Gastroesophageal sphincter (tissue), 4 donors: ENCODE measurements around the genes PTGDS, CYSRT1 and TOR4A.

- PRO-cap = bidirectional peak, plus-strand start at chr9:136902717, minus-strand start at chr9:136902599
- RAMPAGE, long total RNA, 4 experiments = no peak in any of the 4 experiments
These were observed 16.1 kb downstream of the TRAF2 start for GRCh38 chr9:136902368-136902947.

GRCh38 chr9:136939413-136939702, 5.2 kb downstream of the FBXW5 start:
- PRO-cap = unidirectional peak, minus-strand start at chr9:136939616
- RAMPAGE, long total RNA, 4 experiments = no peak in any of the 4 experiments

- PRO-cap = unidirectional peak, plus-strand start at chr9:136977807
- RAMPAGE, long total RNA, 4 experiments = start-site peak on the plus strand in 4 of 4 experiments, at chr9:136977504-136977574 at its widest, 11 to 80 reads per replicate
These were observed at the start of gene PTGDS for GRCh38 chr9:136977116-136977915. Gene PTGDS (plus strand): TSS chr9:136977504.

DNA sequence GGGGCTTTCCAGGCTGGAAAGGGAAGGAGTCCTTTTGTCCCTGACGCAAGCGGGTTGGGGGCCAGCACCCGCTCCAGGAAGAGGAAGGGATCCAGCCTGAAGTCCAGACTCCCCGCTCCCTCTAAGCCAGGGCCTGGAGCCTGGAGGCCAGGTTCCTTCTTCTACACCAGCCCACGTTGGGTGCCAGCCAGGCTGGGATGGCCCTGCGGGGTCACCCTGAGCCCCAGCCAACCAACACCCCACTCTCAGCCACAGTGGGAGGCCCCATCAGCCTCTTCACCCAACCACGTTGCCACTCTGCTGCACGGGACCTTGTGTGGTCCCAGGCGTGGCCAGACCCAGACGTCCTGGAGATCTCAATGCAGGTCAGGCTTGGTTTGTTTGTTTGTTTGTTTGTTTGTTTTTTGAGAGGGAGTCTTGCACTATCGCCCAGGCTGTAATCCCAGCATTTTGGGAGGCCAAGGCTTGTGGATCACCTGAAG, 1.0 kb upstream of the FUT7 start:
- PRO-cap = bidirectional peak, plus-strand start at position 341 of the sequence, minus-strand start at position 185 of the sequence
- RAMPAGE, long total RNA, 4 experiments = start-site peak on the plus strand in 1 of 4 experiments, centred at position 325 of the sequence, 7 reads per replicate

DNA sequence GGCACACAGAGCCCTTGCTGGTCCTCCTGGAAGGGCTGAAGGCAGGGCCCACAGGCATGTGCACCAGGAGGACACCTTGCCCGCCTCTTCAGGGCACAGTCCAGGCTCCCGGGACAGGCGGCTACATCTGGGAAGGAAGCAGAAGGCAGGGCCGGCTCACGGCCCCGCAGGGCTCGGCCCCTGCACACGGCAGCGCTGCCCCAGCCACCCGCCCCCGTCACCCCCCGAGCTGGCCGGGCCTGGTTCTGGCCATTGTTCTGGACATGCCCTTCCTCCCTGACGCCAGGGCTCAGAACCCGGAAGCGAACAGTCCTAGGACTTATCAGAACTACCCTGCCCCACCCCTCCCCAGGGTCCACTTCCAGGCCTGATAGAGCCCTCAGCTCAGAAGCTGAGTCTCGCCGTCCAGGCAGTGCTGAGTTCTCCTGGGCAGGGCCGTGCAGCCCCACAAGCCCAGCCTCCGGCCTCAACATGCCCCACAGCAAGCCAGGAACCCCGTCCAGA, 3.0 kb downstream of the NPDC1 start:
- PRO-cap = bidirectional peak, plus-strand start at position 402 of the sequence, minus-strand start at position 129 of the sequence
- RAMPAGE, long total RNA, 4 experiments = no peak in any of the 4 experiments

DNA sequence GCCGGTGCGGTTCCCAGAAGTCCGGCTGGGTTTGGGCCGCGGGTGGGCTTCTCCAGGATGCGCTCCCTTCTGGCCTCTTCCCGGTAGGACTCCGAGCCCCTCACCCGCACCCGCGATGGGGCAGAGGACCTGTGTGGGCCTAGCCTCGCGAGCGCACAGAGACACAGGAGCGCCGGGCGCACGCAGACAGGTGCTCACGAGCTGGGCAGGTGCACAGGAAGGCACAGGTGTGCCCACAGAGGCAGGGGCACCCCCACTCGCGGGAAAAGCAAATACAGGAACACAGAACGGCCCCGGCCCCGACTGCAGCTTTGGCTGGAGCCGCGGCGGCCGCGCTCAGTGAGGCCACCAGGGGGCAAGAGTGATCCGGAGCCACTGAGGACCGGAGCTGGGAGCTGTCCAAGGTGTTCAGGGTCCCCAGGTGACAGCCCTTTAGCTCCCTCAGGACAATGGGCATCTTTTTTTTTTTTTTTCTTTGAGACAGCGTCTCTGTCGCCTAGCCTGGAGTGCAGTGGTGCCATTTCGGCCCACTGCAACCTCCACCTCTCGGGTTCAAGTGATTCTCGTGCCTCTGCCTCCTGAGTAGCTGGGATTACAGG, 477 bp upstream of the NPDC1 start:
- PRO-cap = no peak
- RAMPAGE, long total RNA, 4 experiments = no peak in any of the 4 experiments

DNA sequence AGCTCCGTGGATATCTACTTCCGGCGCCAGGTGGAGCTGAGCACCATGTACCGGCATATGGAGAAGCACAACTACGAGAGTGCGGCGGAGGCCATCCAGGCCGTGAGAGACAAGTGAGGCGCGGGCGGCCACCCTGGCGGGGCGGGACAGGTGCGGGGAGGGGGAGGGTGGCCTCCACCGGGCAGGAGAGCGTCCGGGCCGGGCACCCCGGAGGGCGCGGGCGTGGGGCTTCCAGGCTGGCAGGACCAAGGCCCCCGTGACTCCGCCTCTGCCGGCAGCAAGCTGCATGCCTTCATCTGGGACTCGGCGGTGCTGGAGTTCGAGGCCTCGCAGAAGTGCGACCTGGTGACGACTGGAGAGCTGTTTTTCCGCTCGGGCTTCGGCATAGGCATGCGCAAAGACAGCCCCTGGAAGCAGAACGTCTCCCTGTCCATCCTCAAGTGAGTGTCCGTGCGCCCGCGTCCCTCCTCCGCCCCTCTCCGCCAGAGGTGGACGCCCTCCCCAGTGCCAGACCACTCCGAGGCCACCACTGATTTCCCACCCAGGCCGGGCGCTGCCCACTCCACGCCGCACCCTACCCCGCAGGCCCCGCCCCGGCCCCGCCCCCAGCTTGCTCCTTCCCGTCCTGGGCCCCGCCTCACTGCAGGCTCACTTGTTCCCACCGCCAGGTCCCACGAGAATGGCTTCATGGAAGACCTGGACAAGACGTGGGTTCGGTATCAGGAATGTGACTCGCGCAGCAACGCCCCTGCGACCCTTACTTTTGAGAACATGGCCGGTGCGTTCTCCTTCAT, 6.8 kb downstream of the LRRC26 start:
- PRO-cap = no peak
- RAMPAGE, long total RNA, 4 experiments = no peak in any of the 4 experiments

DNA sequence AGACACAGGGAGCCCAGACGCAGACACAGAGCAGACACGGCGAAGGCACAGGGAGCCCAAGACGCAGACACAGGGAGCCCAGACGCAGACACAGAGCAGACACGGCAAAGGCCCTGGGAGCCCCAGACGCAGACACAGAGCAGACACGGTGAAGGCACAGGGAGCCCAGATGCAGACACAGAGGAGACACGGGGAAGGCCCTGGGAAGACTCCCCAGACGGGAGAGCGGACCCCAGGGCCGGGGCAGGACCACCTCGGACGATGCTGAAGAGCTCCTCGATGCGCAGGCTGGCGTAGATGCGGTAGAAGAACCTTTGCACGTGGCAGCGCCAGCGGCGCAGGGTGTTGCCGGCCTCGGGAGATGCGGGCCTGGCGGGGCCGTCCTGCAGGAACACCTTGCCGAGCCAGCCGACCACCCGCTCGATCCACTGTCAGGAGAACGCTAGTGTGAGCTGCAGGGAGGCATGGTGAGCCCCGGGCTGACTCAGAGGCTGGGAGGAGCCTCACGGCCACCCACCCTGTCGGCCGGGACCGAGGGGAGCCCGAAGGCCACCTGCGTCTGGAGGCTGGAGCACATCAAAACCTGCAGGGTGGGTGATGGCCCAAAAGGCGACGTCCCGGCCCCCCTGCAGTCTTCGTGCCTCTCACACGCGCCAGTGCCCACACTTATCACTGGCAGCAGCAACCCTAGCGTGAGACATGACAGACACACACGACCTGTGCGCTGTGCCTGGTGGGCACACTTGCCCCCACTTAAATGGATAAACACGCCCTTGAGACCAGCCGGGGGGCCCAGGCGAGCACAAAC, 3.5 kb downstream of the ANAPC2 start:
- PRO-cap = no peak
- RAMPAGE, long total RNA, 4 experiments = no peak in any of the 4 experiments

DNA sequence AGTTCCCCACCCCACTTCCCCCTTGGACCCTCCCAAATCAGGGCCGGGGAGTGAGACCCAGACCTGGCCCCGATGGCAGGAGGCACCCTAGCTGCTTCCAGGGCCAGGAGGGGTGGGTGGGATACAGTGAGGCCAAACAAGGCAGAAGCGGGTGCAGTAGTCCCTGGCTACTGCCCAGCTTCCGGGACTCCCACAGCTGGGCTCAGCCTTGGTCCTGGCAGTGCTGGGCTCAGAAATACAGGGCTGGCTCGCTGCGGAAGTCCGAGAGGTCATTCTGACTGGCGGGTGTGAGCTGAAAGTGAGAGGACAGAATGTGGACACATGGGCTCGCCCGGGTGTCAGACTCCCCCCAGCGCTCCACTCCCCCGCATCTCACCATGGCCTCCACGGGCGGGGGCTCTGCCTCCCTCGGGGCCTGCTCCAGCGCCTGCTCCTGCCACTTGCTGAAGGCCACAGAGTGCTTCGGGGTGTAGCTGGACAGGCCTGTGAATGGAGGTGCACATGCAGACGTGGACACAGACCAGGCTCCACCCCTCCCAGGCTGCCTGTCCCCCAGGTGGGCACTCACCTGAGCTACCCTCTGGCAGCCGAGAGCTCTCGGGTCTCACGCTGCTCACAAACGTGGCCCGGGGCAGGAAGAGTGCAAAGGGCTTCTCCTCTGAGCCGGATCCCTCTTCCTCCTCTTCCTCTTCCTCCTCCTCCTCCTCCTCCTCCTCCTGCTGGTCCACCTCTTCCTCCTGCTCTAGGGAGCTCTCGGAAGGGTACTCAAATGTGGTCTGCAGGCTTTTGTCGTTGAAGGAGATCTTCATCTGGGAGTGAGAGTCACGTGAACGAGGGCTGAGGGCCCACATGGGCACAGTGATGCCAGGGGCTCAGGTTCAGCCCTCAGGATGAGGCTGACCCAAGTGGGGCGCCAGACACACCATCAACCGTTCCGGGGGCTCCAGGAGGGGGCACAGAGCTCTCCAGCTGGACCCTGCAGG, 3.7 kb downstream of the SSNA1 start:
- PRO-cap = no peak
- RAMPAGE, long total RNA, 4 experiments = no peak in any of the 4 experiments

GRCh38 chr9:137224792-137225413, at the start of gene CYSRT1:
Gene CYSRT1 (plus strand): TSS chr9:137225174.
- PRO-cap = no peak
- RAMPAGE, long total RNA, 4 experiments = no peak in any of the 4 experiments

DNA sequence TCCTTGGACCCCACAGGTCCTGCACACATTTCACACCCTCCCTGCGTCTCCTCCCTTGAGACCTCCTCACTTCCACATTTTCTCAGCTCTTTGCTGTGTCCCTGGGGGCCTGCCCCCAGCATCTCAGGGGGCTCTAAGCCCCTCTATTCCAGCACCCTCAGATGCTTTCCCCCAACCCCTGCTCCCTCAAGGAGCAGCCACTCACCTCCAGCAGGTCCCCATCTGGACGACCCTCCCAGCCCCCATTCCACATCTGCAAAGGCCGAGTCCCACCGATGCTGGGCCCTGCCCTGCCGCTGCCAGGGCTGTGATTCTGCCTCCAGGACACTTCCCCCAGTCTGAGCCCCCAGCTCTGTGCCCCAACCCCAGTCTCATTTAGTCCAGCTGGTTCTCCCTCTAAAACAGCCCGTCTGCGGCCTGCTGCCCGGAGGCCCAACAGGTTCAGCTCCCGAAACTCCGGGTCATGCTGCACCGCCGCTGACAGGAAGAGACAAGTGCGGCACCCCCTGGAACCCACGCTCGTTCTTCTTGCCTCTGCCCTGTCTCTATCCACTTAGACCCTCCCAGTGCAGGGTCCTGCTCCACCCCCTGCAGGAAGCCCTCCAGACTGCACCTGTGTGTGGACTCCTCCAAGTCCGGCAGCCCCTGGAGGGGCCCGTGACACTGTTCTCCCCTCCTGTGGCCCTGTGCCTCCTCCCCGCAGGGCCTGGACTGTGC, 4.3 kb downstream of the SLC34A3 start:
- PRO-cap = no peak
- RAMPAGE, long total RNA, 4 experiments = no peak in any of the 4 experiments

GRCh38 chr9:137242717-137243372, 1.8 kb downstream of the TUBB4B start:
- PRO-cap = no peak
- RAMPAGE, long total RNA, 4 experiments = no peak in any of the 4 experiments

GRCh38 chr9:137269136-137269953, 8.2 kb upstream of the TOR4A start:
- PRO-cap = no peak
- RAMPAGE, long total RNA, 4 experiments = no peak in any of the 4 experiments

DNA sequence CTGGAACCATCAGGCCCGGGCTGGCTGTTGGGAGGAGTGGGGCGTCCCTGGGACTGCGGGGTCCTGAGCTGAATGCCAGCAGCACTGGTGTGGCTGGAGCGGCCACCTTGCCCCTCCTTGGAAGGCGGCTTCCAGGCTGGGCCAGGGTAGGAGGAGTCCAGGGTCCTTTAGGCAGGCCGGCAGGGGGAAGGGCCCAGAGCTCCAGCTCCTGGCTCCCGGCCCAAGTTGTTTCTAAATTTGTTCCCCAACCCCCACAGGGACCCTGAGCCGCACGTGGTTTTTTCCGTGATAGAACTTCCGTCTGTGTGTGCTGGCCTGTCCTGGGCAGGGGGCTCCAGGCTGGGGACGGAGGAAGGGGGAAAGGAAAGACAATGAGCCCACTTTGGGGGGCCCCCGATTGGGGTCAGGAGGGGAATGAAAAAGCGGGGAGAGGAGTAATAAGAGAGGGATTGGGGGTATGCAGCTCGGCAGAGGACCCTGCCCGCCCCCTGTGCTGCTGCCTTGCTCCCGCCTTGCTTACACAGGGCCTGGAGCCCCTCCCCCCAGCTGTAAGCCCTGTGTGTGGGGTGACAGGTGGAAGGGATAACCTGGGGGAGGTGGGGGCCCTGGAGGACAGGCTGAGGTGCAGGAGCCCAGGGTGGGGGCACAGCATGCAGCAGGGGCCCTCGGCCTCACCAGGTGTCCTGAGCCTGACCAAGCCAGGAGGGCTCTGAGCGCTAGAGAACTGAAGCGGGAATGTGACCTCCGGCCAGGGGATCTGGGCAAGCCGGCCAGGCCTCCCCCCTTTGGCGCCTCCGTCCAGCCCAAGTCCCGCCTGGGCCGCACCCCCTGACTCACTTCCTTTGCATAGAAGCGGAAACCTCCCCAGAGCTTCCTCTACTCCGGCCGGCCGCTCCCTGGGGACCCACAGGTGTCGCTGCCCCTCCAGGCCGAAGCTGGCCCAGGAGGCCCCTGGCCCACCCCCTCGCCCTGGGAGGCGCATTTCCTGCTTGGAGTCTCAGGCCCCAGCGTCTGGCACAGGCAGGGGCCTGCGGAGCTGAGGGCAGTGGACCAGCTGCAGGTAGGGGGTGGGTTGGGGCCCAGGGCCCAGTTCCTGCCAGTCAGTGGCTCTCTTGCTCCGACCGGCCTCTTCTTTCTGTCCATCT, at the start of gene TOR4A:
TOR4A (plus strand) TSS at position 879 of the 1,145 bp plus-strand sequence.
- PRO-cap = bidirectional peak, plus-strand start at position 878 of the sequence, minus-strand start at position 737 of the sequence
- RAMPAGE, long total RNA, 4 experiments = no peak in any of the 4 experiments

- PRO-cap = no peak
- RAMPAGE, long total RNA, 4 experiments = no peak in any of the 4 experiments
These were observed 1.9 kb downstream of the TOR4A start for GRCh38 chr9:137279275-137279926.

DNA sequence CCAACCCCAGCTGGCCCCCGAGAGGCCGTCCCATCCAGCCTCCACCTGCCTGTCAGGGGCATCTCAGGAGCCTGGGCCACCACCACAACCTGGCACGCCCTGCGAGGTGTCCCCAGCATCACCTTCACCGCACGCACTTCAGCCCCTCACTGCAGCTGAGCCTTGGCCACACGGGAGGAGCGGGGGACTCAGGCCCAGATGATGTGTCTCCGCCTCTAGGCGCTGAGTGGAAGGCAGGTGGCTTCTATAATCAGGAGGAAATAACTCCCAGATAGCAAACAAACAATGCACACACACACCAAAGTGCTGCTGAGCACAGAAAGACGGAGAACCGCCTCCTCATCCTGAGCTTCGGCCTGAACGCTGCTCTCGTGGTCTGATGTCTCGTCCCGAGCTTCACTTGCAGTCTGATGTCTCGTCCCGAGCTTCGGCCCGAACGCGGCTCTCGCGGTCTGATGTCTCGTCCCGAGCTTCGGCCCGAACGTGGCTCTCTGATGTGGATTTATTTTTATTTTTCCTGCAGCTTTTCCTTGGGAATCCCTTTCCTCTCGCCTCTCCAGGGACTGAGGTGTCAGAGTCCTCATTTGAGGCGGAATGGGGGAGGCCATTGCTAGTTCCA, 28.7 kb upstream of the NSMF start:
- PRO-cap = no peak
- RAMPAGE, long total RNA, 4 experiments = no peak in any of the 4 experiments

DNA sequence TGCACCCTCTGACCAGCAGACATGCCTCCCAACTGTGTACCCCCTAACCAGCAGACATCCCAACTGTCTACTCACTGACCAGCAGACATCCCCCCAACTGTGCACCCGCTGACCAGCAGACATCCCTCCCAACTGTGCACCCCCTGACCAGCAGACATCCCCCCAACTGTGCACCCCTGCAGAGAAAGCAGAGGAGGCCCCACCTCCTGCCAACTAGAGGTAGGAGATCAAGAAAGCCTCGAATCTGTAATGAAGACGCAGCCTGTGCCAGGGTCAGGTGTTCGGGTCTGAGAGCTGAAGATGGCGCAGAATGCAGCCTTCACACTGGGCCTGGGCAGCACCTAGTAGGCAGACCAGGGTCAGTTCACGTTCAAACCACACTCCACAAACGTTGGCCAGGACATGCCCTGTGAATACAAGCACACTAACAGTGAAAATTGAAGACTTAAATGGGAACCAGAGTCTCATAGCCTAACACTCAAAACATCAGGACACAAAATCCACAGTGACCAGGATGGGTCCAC, 29.9 kb upstream of the NSMF start:
- PRO-cap = no peak
- RAMPAGE, long total RNA, 4 experiments = no peak in any of the 4 experiments

DNA sequence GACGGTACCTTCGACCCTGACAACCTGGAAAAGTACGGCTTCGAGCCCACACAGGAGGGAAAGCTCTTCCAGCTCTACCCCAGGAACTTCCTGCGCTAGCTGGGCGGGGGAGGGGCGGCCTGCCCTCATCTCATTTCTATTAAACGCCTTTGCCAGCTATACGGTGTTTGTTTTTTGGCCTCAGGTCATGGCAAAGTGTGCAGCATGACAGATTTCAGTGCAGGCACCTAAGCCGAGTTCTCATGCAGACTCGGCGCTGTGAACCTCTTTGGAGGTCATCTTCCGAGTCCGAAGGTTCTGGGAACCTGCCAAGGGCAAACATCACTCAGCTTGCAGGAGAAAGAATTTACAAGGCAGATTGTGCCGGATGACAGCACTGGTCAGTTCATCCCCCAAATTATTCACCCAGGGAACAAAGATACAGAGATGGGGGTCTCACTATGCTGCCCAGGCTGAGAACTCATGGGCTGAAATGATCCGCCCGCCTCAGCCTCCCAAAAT, 768 bp downstream of the MRPL41 start:
- PRO-cap = no peak
- RAMPAGE, long total RNA, 4 experiments = no peak in any of the 4 experiments

GRCh38 chr9:137605013-137605599, 380 bp upstream of the ARRDC1 start:
- PRO-cap = unidirectional peak, minus-strand start at chr9:137605176
- RAMPAGE, long total RNA, 4 experiments = no peak in any of the 4 experiments

GRCh38 chr9:137614018-137614863, 4.6 kb upstream of the EHMT1 start:
- PRO-cap = no peak
- RAMPAGE, long total RNA, 4 experiments = no peak in any of the 4 experiments